Bronchus fibroblast of lung (primary cell): ENCODE data around the genes TAS2R46 and BORCS5.

GRCh38 chr12:11062155-11062523 is at the start of gene TAS2R46:
Gene TAS2R46 (minus strand): TSS chr12:11062294.
- RAMPAGE, long total RNA, result no peak

- RAMPAGE, long total RNA, result no peak
Observed at GRCh38 chr12:11297484-11297952, 12.7 kb downstream of the PRB4 start.

DNA sequence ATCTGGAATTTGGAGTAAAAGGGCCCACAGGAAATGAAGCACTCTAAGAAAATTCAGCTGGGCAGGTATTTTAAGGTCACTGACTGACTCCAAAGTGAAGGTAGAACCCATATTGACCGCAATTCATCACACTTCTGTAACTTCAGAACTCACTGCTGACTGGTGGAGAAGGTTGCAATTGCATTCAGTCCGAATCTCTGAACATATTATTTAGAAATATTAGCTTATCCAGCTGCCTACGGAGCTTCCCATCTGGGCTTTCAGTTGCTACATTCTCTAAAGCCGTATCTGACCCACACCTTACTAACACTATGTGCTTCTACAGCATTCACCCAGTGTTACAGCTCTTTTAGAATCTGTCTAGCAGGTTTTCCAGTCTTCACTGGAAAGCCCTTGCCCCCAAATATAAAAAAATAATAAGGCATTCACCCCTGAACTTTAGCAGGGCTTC is 103.3 kb upstream of the ETV6 start:
- RAMPAGE, long total RNA, result no peak

DNA sequence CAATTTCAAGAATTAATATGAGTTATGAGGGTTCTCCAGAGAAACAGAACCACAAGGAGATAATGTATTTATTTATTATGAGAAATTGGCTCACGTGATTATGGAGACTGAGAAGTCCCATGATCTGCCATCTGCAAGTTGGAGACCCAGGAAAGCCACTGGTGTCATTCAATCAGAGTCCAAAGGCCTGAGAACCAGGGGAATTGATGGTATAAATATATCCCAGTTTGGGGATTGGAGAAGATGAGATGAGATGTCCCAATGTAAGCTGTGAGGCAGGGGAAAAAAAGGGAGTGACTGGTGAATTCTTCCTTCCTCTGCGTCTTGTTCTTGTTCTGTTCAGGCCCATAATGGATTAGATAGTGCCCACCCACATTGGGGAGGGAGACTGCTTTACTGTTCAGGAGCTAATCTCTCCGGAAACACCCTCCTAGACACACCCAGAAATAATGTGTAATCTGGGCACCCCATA is 29.1 kb downstream of the ETV6 start:
- RAMPAGE, long total RNA, result no peak

- RAMPAGE, long total RNA, result no peak
Observed at GRCh38 chr12:11702870-11703813, 53.7 kb downstream of the ETV6 start.

GRCh38 chr12:11714474-11715302 is 65.2 kb downstream of the ETV6 start:
- RAMPAGE, long total RNA, result no peak

DNA sequence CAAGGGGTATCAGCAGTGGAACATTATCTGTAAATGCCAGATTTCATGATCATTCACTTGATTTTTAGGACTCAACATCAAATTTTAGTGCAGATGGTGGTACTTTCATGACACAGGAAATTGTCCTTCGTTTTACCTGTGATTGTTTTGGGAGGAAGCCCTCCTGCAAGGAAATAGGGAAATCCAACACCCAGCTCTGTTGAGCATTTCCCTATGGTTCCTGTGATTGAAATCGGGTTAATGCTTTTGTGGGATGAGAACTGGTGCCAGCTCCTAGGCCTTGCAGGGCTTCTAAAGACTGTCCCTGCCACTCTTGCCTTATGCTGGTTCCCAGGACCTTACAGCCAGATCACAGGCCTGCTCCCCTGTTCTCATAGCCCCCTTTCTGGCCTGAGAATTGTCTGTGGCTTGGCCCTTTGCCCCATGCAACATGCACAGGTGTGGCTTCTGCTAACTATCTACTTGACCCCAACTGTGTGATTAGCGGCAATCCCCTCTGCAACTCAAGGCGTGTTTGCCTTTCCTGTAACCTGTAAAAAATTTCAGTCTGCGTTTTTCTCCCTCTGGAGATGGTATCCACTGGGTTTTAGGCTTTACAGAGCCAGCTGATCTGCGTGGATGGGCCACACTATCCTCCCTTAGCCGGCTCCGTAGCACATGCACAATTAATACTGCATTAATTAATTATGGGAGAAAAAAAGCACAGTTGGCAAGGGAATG is 112.6 kb downstream of the ETV6 start:
- RAMPAGE, long total RNA, result no peak

DNA sequence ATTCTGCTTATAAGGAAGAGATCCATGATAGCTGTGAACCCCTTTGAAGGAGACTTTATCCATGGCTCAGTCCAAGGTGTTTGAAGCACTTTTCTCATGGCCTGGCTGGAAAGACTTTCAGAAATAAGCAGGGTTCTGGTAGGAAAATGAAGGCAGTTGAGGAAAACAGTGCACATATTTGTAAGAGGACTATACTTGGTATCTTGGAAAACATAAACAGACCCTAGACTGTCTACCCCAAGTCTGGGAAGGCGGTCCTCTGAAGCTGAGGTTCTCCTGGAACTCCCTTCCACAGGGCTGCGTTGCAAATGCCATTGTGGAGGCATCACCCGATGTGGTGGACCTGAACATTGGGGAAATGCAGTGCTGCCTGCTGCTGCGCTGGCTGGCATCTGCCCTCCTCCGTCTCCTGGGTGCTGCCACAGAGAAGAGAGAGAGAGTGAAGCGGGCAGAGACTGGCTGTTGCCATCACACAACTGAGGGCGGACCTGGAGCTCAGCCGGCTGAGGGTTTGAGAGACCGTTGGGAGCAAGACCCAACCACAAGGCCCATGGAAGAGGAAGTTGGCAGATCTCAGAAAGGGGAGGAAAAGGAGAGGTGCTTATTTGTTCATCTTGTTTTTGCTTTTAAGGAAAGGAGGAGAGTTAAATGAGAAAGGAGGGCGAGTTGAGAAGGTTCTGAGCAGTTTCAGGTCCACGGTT is 124.2 kb downstream of the ETV6 start:
- RAMPAGE, long total RNA, result no peak

GRCh38 chr12:11793848-11794770 is 144.6 kb downstream of the ETV6 start:
- RAMPAGE, long total RNA, result no peak

DNA sequence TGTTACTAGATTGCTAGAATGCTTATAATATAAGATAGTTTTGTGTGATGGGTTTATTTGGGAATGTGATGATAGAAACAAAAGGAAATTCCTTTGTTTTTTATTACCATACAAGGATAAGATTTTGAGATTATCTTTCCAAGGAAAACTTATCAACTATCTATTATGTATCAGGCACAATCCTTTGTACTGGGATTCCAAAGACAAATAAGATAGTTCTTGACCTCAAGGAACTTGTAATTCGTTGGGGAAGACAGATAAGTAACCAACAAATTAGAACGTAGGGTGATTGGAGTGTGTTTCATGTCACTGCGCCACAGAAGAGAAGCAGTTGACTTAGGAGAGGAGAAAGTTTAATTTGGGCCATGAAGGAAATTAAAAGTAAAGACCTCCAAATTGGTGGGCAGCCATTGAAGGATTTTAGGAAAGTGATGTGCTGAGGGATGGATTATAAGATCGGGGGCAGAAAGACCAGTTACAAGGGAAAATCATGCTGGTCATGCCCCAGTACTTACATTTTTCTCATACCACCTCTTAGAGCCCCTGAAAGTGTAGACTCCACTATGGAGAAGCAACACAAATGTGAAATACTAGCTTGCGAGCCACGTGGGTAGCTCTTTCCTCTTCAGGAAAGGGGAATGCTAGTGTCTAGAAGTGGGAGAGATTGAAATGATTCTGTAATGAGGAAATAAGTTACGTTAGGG is 148.6 kb downstream of the ETV6 start:
- RAMPAGE, long total RNA, result no peak

- RAMPAGE, long total RNA, result no peak
Observed at GRCh38 chr12:11829632-11830906, 180.6 kb downstream of the ETV6 start.

- RAMPAGE, long total RNA, result no peak
Observed at GRCh38 chr12:11837027-11837419, 187.5 kb downstream of the ETV6 start.

- RAMPAGE, long total RNA, result no peak
Observed at GRCh38 chr12:11840256-11840726, 190.8 kb downstream of the ETV6 start.

DNA sequence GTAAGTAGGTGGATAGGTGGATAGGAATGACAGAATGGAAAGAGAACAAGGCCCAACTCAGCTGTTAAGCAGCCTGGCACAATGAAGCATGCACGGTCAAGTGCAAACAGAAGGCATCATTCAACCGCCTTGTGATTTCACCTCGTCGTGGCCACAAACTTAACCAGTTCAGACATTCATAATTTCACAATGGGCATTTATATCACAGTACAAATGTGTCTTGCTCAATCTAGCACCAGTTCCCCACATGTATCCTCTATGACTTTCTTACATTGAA is 207.4 kb downstream of the ETV6 start:
- RAMPAGE, long total RNA, result no peak

DNA sequence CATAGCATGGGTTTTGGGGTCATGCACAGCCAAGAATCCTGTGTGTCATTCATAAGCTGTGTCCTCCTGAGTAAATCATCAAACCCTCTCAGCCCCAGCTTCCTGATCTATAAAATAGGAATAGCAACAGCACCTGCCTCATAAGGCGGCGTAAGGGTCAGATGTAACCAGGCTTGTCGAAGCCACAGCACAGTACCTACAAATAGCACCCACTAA is 188.4 kb upstream of the BCL2L14 start:
- RAMPAGE, long total RNA, result no peak

GRCh38 chr12:12110896-12111383 is 40.2 kb downstream of the BCL2L14 start:
- RAMPAGE, long total RNA, result start-site peak on the plus strand at chr12:12110982-12110986, 88 and 69 reads in 2 replicates

DNA sequence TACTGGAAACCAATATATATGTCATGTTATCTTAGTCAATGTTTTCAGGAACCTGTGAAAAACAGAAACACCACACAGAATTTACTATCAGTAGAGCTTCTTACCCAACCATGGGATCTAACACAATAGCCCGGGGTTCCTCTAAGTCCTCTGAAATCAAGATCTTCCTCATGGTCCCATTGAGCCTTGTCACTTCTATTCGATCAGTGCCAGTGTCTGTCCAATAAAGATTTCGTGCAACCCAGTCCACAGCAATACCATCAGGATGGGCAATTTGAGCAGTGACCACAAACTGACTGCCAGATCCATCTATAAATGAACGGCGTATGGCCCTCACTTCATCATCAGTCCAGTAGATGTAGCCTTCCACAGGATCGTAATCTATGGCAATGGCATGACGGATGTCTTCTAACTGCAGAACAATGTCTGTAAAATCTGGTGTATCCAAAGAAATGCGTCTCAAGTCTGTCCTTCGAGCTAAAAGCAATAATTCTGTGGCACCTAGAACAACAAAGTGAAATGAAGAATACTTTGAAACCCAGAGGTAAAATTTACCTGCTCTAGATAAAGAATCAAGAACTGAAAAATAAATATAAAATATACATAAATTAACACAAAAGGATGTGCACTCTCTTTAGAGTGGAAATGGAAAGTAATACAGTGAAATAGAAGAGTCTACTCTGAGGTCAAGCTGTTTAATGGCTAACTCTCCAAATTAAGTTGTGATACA is 85.7 kb downstream of the LRP6 start:
- RAMPAGE, long total RNA, result no peak

- RAMPAGE, long total RNA, result no peak
Observed at GRCh38 chr12:12293886-12295037, 27.4 kb upstream of the LRP6 start.

DNA sequence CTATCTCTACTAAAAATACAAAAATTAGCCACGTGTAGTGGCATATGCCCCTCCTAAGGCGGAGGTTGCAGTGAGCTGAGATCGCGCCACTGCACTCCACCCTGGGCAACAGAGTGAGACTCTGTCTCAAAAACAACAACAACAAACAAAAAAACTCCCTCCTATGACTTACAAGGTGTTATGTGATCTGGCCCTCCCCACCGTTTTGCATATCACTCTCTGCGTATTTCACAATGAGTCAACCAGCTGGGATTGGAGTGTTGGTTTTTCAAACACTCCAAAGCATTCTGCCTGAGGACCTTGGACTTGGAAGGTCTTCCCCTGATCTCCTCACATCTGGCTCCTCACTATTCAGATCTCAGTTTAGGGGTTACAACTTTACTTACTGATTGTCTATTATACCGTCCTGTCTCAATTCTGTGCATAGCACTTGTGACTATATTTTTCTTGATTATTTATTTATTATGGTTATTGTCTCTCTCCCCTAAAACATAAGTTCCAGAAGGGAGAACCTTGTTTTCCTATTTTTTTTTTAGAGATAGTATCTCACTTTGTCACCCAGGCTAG is 13.9 kb downstream of the MANSC1 start:
- RAMPAGE, long total RNA, result no peak

GRCh38 chr12:12356686-12357865 is at the start of gene BORCS5:
Gene BORCS5 (plus strand): TSS chr12:12357078.
- RAMPAGE, long total RNA, result no peak